Skeletal muscle satellite cell (primary cell): ENCODE measurements around the gene FZD10.

- CAGE, long polyA plus RNA: no peak
Observed at GRCh38 chr12:125143385-125144329, 42.5 kb upstream of the TMEM132B start.

- CAGE, long polyA plus RNA: no peak
Observed at GRCh38 chr12:125185211-125185787, 887 bp upstream of the TMEM132B start.

DNA sequence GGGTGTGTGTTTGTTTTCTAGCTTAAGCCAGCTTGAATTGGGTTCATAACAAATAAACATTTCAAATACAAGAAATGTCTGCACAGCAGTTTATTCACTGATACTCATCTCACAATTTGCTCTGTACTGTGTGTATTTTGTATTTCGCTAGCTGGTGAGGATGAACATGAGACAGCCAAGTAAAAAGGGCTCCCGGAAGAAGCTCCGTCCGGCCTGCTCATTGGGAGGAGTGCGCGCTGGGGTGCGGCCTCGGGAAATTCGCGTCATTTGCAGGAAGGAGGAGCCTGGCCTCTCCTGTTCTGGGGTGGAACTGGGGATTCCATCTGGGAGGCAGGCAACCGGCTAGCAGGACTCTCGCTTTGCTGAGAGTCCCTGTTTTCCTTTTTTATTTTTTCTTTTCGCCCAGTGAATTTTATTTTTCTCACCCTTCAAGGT, 368.4 kb upstream of the TMEM132C start:
- CAGE, long polyA plus RNA: no peak

GRCh38 chr12:128803632-128804215, 20.0 kb downstream of the SLC15A4 start:
- CAGE, long polyA plus RNA: no peak

DNA sequence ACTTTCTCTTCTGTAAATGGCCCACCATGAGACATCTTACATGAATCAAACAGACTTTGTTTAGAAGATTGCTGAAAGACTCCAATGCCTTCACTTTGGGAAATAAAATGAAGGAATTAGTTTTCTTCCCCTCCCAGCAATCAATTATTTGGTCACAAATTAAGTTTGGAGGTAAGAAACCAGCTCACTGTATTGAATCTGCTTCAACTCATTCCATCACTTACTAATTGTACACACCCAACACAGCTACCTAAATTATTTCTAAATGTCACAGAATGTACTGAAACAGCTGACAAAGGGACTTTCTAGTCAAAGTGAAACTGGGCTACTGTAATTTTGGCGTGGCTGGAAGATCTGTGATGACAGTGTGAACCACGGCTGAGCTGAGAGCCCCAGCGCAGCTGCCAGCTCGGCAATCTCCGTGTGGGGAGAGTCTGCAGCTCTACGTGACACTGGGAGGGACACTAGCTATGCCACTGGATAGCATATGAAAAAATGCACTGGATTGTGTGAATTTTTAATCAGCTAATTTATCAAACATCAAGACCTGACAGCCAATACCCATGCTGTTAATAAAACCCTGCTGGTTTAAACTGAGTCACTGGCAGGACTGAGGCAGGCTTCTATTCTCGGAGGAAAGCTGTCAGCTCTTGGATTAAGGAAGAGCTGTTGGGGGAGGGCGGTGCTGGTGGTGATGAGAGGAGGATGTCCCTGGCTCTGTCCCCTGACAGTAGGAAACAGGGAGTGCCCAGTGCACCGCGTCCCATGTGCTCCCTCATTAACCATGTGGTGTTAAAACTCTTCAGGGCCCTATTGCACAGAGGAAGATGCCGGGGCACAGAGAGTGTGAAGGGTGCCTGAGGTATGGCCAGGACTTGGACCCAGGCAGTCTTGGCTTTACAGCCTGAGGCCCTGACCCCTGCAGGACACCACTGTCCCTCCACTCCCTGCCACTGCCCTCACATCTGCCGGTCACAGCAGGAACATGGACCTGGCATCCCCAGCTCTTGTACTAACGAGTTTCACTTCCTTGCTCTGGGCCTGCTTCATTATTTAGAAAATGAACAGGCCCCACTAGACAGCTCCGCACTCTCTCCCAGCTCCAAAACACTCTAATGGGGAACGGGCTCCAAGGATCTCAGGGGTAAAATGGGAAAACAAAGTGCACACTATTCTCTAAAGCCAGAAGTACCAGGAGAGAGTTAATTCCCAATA, 13.3 kb downstream of the SLC15A4 start:
- CAGE, long polyA plus RNA: no peak

DNA sequence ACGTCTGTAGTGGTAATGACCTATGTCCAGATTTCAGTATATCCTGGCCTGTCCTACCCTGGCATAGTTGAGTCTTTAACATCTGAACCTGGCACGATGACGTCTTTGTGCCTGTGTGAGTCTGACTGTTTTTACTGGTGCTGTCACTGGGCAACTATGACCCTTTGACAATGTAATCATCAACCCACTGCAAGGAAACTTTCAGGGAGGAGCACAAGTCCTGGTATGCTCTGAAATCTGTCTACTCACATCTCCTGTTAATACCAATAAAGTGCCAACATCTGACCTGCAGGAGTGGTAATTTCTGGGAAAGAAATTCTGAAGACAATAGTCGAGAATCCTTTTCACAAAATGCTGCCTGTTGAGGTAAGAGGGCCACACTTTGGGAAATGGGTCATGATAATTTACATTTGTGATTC, 524.3 kb downstream of the TMEM132D start:
- CAGE, long polyA plus RNA: no peak

- CAGE, long polyA plus RNA: no peak
Observed at GRCh38 chr12:129474123-129474416, 429.8 kb downstream of the TMEM132D start.

- CAGE, long polyA plus RNA: no peak
Observed at GRCh38 chr12:130162294-130162880, at the start of gene FZD10. FZD10 (plus strand) TSS chr12:130162464.

- CAGE, long polyA plus RNA: no peak
Observed at GRCh38 chr12:130632780-130633156, 83.3 kb downstream of the RIMBP2 start.

- CAGE, long polyA plus RNA: no peak
Observed at GRCh38 chr12:130722244-130722443, 6.0 kb upstream of the RIMBP2 start.

DNA sequence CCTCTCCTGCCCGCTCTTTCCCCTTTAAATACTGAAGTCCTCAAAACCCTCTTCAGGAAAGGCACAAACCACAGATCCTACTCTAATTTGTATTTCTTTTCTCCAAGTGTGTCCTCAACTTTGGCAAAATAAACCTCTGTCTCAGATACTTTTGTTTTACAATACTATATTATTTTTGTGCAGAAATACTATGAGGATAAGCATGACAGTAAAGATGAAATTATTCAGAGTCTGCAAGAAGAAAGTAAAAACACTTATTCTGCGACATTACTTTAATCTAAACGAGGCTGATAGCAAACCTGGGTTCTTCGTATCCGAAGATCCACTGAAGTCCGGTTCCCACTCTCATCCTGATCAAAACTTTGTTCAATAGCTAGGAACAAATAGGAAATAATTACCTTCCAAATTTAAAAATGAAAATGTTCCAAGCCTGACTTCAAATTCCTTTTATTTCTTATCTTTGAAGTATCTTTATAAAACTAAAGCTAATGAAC, 30.7 kb downstream of the STX2 start:
- CAGE, long polyA plus RNA: no peak

GRCh38 chr12:130827423-130827772, 11.7 kb downstream of the STX2 start:
- CAGE, long polyA plus RNA: no peak

GRCh38 chr12:130870496-130871375, 1.1 kb upstream of the RAN start:
- CAGE, long polyA plus RNA: no peak

DNA sequence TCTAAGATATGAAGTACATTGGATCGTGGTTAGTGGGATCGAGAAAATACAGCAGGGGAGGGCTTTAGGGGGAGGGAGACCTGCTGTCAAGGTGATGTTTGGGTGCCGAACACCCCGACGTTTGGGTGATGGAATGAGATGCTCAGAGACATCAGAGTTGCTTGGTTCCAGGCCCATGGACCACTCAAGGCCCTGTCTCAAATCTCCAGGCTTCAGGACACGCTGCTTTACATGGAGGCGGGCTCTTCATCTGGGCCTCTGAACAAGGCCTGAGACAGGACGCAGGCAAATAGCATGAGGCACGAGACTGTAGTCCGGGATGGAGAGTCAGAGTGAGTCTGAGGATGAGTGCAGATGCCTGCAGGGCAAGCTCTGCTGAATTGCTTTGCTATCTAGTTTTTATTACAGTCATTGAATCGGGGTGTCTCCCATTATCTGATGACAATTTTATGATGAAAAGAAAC, 1.7 kb upstream of the ADGRD1 start:
- CAGE, long polyA plus RNA: no peak

- CAGE, long polyA plus RNA: no peak
Observed at GRCh38 chr12:130961677-130962326, 8.1 kb downstream of the ADGRD1 start.

DNA sequence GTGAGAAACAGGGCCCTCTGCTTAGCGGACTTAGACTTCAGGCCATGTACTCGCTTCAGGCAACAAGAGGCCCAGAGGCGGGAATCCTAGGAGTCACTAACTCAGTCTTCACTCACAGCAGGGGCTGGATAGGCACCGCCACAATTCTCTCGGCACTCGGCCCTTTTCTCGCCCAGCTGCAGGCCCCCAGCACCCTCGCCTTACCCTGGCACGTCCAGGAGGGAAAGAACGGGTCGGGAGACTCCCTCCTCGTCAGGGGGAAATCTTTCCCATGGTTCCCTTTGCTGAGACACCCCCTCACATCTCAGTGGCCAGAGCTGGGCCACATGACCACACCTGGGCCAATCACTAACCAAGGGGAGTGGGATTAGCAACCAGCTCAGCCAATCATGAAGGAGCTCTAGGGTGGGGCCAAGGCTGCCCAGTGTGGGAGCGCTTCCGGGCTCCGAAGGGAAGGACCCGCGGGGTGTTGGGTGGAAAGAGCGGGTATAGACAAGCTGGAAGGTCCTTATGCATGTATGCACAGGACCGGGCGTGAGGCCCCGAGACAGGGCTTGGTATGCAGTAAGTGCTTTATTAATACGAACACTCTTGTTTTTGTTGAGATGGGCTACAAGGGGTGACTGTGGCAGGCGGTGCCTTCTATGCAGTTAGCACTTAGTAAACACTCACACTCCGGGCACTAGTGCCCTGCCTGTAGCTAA, 40.1 kb downstream of the ADGRD1 start:
- CAGE, long polyA plus RNA: no peak

- CAGE, long polyA plus RNA: no peak
Observed at GRCh38 chr12:131002992-131003501, 49.3 kb downstream of the ADGRD1 start.

- CAGE, long polyA plus RNA: no peak
Observed at GRCh38 chr12:131129314-131129665, 175.6 kb downstream of the ADGRD1 start.

- CAGE, long polyA plus RNA: no peak
Observed at GRCh38 chr12:131221352-131222074, 267.8 kb downstream of the ADGRD1 start.

DNA sequence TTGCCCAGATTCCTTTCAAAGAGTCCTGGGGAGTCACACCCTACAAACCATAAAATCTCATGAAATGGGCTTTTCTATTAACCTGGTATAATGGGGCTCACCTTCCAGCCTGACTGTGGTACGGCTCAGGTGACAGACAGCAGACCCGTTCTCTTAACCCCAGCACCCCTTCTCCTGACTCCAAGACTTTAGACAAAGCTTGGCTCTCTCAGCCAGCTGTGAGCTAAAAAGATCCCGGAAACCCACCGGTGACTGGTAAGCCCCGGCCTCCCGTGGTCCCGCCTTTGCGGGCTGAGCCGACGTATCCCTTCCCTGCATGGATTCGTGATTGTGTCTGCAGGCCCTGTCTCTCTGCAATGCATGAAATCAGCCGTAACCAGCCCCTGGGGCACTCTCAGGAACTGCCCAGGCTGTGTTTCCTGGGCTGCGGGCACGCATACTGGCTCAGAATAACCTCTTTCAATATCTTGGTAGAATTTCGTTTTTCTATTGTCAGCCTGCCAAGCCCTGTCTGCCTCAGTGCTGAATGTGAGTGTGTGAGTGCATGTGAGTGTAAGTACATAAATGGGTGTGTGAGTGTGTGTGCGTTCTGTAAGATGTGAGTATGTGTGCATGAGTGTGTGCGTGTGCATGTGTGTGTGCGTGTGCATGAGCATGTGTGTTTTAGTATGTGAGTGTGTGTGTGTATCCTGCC, 268.5 kb downstream of the ADGRD1 start:
- CAGE, long polyA plus RNA: no peak